Skin of body (tissue), 2 donors: ENCODE measurements around the genes PCSK7, CEP164, MPZL3 and CD3D.

GRCh38 chr11:117220495-117220973 lies 11.3 kb downstream of the PCSK7 start:
- RAMPAGE, long total RNA = no peak

DNA sequence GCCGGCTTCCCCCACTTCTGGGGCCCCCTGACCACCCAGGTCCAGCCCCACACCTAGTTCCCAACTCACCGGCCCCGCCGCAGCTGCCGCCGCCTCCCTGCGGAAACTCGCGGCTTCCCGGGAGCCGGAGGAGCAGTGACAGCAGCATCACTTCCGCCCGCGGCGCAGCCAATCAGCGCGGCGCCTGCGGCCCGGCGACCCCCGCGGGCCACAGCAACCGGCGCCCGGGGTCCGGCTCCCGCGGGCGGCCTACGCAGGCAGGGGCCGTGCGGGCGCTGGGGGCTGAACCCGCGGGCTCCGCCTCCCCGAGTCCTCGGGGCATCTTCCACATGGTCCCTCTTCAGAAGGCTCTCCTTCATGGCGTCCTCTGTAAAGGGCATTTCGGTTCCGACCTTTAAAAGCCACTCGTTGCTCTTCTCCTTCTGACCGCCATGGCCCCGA lies at the start of gene PCSK7:
Gene PCSK7 (minus strand): TSS at position 116 of the 441 bp plus-strand sequence.
- RAMPAGE, long total RNA = no peak

GRCh38 chr11:117289938-117290743 lies 25.9 kb downstream of the BACE1 start:
- RAMPAGE, long total RNA = no peak

GRCh38 chr11:117309113-117309742 lies 6.8 kb downstream of the BACE1 start:
- RAMPAGE, long total RNA = no peak

DNA sequence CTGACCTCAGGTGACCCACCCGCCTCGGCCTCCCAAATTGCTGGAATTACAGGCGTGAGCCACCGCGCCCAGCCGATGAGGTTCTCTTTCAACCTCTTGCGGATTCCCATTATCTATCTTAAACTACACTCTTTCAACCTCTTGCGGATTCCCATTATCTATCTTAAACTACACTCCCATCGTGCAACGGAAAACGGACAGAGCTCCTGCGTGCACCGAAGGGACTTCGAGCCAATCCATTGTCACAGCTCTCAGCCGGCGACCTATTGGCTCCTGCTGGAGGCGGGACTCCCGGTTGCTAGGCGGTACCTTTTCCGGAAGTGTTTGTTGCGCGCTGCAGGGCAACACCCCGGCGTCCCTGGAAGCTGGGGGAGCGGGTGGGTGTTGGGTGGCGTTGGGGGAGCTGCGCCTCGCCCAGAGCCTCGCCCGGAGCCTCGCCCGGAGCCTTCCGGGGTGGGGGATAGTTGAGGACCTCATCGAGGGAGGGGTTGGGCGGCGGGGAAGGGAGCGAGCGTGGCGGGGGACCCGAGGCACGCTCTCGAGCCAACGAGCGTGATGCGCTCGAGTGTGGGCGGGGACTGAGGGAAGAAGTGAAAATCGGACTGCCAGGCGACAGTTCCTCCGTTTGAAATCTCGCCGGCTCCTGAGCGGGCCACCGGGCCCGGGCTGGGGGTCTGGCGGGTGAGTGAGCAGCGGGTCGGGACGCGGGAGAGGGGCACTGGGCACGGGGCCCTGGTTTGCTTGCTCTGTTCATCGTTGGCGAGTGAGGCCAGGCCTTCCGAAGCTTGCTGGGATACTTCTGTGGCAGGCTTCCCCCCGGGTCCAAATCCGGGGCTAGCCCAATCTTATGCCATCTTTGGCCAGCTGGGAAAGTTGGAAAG lies at the start of gene CEP164:
Gene CEP164 (plus strand): TSS at position 327 of the 881 bp plus-strand sequence.
- RAMPAGE, long total RNA = no peak

DNA sequence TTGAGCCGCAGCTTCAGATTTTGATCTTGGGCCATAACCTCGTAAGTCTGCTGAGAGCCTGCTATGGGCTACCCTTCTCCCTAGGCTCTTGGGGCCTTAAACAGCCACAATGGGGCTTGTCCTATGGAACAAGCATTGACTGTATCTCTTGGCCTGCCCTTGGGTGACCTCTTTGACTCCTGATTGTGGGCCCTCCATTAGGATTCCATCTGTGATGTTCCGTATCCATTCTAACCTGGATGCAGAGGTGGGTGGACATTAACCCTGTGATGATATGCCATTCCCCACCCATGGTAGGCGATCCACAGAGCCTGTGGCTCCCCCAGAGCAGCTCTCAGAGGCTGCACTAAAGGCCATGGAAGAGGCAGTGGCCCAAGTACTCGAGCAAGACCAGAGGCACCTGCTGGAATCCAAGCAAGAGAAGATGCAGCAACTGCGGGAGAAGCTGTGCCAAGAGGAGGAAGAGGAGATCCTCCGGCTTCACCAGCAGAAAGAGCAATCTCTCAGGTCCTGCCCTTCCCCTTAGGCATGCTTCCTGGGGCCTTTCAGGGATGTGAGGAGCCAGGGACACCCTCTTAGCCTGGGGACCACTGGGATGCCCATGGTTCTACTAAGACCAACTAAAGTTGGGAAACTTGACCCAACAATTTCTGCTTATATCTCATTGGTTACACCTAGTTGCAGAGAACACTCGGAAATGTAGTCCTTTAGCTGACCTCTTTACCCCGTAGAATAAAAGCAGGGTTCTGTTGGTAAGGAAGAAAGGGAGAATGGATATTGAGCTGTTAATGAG lies 59.4 kb downstream of the CEP164 start:
- RAMPAGE, long total RNA = no peak

- RAMPAGE, long total RNA = no peak
Observed at GRCh38 chr11:117390379-117390612, 62.6 kb downstream of the CEP164 start.

- RAMPAGE, long total RNA = no peak
Observed at GRCh38 chr11:117535133-117536188, 207.8 kb downstream of the CEP164 start.

DNA sequence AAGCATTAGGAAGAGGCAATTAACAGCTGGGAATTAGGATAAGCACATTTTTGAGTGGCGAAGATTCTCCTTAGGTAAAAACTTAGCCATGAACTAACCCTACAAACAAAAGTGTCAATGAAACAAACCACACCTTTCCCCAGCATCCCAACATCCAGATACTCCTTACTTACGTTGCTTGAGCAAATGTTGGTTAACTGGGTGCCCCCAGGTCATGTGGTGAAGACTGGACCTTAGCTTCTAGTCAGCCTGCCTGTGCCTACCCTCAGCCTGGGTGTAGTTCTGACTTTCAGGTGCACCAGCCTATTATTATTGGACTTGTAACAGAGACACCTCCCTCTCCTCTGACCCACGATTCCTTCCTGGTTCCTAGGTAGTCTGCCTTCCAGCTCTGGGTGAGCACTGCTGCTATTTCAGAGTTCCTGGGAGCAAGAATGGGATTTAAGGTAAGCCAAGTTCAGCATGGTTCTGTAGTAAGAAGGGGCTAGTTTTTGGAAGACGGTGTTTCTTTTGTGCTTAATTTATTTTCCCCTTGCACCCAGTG lies 138.3 kb downstream of the DSCAML1 start:
- RAMPAGE, long total RNA = no peak

DNA sequence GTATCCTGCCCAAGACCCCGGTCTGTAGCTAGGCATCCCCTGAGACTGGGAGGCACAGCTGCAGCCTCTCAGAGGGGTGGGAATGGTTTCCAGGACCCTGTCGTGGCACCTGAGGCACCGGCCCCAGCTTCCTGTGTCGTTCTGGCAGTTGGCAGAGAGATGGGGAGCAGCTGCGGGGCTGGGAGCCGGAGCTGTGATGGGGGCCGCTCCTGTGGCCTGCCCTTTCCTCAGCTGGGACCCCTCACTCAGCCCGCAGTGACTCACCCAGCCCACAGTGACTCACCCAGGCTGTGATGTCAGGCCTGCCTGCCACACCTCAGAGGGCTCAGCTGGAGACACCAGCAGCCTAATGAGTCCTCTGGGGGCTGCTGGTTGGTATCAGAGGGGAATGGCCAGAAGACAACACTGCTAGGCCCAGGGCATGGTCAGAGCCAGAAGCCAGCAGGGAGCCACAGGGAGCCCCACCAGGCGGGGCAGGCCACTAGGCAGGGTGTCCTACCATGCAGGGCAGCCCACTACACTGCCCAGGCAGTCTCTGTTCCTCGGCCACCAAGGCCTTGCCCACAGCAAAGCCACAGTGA lies 4.1 kb upstream of the FXYD2 start:
- RAMPAGE, long total RNA = no peak

GRCh38 chr11:117951164-117952005 lies 22.2 kb upstream of the TMPRSS13 start:
- RAMPAGE, long total RNA = no peak

DNA sequence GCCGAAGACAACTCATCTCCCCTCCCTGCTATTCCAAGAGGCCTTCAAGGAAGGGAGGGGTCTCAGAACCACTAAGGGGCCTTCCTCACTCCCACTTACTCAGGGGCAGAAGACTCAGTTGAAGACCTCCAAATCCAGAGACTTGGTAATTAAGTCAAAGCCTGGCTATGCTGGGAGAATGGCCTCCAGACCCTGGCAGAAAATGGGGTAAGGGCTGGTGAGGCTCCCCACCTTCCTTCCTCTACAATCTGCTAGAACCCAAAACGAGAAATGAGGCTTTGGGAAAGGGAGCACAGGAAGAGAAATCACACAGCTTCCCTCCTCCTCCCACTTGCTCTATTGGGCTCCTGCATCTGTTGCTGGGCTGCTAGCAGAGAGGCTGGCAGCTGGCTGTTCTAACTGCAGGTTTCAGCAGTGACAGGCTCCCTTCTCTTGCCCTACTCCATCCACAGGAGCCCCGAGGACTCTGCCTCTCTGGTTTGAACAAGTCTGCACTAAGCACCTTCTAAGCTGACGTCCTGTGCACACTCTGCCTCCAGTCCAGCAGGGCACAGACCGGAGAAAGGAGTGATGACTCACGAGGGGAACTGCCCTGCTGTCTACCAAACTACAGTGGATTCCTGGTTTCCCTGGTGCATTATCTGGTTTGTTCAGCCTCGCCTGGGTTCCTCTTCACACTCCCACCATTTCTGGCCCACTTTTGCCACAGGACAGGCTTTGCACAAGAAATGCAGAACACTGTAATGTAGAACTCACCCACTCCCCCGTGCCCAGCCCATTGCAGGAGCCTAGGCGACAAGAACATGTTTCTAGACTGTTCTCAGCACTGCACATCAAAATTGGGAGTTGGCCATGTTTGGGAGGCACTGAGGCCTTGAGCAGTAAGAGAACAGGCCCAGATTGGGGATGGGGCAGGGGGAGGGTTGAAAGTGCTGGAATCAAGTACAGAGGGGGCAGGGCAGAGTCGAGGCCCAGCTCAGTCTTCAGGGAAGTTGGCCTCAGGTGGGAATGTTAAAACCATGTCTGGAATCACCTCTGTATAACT lies 25.9 kb downstream of the IL10RA start:
- RAMPAGE, long total RNA = no peak

DNA sequence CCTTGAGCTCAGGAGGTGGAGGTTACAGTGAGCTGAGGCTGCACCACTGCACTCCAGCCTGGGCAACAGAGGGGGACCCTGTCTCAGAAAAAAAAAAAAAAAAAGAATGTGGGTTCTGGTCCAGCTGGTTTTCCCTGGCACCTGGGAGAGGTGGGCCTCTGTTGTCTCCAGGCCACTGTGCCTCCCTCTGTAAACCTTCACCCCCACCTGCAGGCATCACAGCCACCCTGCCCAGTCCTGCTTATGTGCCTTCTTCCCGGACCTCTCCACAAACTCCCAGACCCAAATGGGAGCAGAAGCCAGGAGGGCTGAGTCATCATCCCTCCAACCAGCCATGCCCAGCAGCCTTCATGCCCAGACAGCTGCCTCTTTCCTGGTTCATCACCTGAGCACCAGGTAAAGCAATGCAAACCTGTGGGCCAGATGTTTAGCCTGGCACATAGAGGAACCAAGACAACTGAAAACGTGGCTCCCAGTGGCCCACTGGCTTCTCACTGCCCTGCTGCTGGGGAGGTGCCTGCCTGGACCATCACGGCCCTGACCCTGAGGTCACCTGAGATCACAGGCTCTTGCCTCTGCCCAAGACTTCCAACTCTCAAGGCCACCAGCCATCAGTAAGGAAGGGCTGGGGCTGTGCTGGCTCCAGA lies 2.1 kb upstream of the TMPRSS4 start:
- RAMPAGE, long total RNA = no peak

GRCh38 chr11:118251675-118252609 lies at the start of gene MPZL3:
Gene MPZL3, minus strand, starts transcription at chr11:118252365.
- RAMPAGE, long total RNA = no peak

GRCh38 chr11:118342527-118342931 lies at the start of gene CD3D:
Gene CD3D, minus strand, starts transcription at chr11:118342705.
- RAMPAGE, long total RNA = no peak

GRCh38 chr11:118437019-118437869 lies 952 bp downstream of the KMT2A start:
- RAMPAGE, long total RNA = no peak

GRCh38 chr11:118503571-118505017 lies 23.2 kb upstream of the TTC36 start:
- RAMPAGE, long total RNA = no peak

- RAMPAGE, long total RNA = no peak
Observed at GRCh38 chr11:118571549-118572140, 564 bp upstream of the ARCN1 start.

GRCh38 chr11:118572569-118573525 lies 638 bp downstream of the ARCN1 start:
- RAMPAGE, long total RNA = no peak

DNA sequence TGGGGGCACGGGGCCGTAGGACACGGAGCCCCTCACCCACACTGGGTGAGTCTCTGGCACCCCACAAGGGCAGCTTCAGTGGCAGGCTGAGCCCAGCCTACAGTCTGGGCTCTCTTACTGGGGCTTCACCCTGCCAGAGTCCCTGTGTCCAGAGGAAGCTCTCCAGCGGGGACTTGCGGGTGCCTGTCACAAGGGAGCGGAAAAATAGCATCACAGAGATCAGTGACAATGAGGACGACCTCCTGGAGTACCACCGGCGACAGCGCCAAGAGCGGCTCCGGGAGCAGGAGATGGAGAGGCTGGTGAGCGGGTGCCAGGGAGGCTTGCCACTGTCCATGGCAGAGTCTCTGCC lies 20.9 kb downstream of the PHLDB1 start:
- RAMPAGE, long total RNA = no peak